Epithelial cell of alveolus of lung (primary cell): ENCODE data around the genes SH3BGRL3 and DHDDS.

DNA sequence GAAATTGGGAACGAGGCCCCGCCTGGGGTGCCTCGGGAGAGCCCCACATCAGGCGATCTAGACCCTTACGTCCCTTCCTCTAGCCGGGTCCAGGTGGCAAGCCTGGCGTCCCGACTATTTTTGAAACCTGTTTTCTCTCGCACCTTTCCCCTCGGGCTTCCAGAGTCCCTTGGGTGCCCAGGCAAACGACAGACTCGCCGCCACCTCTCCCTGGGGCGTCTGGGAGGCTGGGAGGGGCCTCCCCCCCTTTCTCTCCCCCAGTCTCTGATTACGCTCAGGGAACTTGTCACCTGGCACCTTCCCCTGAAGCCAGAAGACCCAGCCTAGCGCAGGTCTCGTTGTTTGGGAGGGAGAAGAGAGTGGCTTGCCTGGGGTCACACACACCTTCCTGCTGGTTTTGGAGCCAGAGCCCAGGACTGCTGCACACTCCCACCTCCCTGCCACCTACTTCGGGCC, 974 bp downstream of the LDLRAP1 start:
- RAMPAGE, long total RNA, result no peak
- RRBS, result no CpG with 5 or more reads among the region's 18 CpGs

GRCh38 chr1:25567661-25568357, 24.4 kb downstream of the LDLRAP1 start:
- RAMPAGE, long total RNA, result no peak
- RRBS, result no CpG with 5 or more reads among the region's 15 CpGs

GRCh38 chr1:25620091-25620738, 3.6 kb downstream of the MAN1C1 start:
- RAMPAGE, long total RNA, result no peak
- RRBS, result no CpG with 5 or more reads among the region's 4 CpGs

DNA sequence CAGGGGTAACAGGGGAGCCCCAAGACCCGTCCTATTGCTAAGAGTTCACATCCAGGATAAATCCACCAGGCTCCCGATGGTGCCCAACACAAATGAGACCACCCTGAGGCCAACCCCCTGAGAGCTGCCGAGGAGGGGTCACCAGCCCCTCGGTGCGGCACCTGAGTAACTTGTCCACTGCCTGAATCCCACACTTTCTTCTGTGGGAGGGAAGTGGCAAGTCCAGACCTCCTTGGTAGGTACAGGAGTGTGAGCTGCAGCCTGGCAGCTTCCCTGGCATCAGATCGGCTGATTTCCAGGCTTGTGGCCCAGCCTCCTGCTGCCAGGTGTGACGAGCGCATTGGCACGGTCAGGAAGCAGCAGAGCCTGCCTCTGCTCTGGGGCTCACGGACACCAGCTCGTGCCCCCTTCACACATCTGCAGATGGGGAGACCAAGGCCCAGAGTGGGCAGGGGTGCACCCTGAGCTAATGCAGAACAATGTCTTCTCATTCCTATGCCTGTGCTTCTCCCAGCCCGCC, 33.3 kb upstream of the SELENON start:
- RAMPAGE, long total RNA, result no peak
- RRBS, result no CpG with 5 or more reads among the region's 12 CpGs

DNA sequence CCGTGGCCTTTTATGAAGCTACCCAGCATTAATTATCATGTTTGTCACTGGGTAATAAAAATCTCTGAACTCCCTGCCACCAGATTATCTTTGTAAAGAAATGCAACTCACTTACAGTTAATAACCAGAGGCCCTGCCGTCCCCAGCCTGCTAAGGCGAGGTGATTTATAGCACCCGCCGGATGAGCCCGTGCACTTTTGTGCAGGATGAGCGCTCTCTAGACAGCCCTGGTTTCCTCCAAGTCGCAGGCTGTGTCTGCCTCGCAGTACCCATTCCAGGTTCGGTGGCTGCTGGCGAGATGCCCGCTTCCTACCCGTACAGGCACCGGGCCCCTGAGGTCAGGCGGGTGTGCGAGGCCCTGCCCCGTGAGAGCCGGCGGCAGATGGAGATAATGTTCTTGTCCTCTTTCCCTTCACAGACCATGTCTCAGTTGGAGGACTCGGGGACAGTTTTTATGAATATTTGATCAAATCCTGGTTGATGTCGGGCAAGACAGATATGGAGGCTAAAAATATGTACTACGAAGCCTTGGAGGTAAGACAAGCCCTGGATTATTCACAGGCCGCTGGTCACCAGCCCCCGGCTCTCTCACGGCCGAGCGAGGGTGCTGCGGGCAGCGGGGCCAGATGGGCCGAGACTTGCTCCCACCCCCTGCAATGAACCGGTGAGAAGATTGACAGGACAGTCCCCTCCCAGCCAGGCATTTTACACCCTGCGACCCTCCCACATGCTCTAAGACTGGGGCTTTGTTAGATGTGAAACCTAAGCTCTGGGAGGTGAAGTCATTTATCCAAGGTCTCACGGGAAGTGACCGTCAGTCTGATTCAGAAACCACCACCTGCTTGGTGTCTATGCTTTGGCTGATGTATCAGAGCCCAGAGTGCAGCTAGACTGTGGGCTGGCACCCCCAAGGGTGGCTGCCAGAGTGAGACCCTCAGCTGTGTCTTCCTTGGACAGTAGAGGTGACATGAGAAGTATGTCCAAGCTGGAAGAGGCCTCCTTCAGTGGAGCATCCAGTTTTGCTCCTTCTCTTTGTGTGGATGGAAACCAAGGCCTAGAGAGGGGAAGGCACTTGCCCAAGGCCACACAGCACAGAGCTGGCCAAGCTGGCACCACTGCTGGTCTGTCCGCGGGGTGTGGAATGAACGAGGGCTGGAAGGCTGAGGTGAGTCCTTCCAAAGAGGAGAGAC, 28.4 kb upstream of the SELENON start:
- RAMPAGE, long total RNA, result no peak
- RRBS, result 52% methylated on average over 12 of the region's 37 CpGs

- RAMPAGE, long total RNA, result no peak
- RRBS, result 92% methylated on average over 6 of the region's 11 CpGs
Measured at GRCh38 chr1:25809552-25809925, 9.5 kb downstream of the SELENON start.

- RAMPAGE, long total RNA, result no peak
- RRBS, result no CpG with 5 or more reads among the region's 7 CpGs
Measured at GRCh38 chr1:25818346-25818991, 1.3 kb upstream of the MTFR1L start.

DNA sequence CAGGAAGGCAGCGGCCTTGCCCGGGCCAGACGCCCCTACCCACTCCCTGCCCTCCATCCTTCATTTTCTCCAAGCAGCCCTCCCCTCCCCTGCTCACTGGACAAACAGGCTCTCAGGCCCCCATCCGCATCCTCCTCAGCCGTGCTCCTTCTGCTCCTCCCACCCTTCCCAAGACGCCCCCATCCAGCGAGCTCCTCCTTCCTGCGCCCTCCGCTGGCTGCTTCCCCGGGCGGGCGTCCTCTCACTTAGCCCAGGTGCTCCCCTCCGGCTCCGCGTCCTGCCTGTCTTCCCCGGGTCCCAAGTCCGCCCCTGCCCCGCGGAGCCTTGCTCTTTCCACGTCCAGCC, 478 bp downstream of the PAQR7 start:
- RAMPAGE, long total RNA, result no peak
- RRBS, result 2% methylated on average over 2 of the region's 20 CpGs

DNA sequence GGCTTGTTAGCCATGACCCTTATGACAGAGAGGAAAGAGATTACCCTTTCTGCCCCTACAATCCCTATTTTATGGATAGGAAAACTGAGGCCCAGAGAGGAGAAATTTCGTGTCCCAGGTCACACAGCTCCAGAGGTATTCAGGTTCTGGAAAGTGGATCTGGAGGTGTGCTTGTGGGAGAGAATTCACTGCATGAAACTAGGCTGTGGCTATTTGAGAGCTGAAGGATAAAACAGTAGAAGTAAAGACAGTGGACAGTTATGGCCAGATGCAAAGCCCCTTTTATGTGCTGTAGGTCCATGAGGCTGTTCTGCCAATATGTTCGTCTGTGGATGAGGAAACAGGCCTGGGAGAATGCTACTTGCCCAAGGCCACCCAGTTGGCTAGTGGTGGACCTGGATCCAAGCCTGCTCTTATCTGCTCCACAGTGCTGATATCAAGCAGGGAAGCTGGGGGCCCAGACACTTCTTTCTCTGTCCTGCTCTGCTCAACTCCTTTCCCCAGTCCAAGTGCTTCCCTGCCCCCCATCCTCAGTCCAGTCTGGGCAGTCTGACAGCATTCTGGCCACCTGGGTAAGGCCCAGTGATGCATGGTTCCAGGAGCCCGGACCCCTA, 4.0 kb upstream of the PAQR7 start:
- RAMPAGE, long total RNA, result no peak
- RRBS, result no CpG with 5 or more reads among the region's 3 CpGs

GRCh38 chr1:25998246-25998725, 423 bp upstream of the PAFAH2 start:
- RAMPAGE, long total RNA, result no peak
- RRBS, result no CpG with 5 or more reads among the region's 22 CpGs

DNA sequence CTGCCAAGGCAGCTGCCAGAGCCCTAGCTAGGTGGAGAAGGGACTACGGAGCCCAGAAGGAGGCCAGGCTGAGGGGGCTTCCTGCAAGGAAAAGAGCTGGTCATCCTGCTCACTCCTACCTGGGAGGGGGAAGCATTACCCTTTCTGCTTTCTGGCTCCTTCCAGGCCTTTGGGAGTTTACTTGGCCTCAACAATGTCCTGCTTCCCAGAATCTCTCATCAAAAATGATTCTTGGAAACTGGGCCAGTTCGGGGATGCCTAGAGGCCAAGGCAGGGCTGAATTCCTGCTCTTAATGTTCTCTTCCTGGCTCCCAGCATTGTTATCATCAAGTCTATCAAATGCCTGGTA, 7.5 kb upstream of the PAFAH2 start:
- RAMPAGE, long total RNA, result no peak
- RRBS, result no CpG with 5 or more reads among the region's 2 CpGs

DNA sequence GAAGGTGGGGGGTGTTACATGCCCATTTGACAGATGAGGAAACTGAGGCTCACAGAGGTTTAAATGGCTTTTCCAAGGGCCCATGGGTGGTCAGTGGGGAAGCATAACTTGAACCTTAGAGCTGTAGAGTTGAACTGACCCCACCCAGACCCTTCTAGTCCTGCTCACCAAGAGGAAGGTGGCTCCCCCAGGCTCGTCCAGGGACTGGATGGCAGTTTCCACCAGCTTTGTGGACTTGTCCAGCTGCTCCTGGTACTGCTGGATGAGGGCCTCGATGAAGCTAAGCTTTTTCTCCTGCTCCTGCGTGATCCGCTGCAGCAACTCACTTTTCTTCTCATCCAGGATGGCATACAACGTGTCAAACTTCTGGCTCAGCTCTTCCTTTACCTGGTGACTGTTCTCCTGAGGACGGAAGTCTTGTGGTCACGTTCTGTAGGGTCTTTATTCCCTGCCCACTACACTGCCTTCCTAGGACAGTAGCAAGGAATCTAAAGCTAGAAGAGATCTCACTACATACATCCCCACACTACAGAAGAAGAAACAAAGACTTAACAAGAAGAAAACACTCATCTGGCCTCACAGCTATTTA, 9.1 kb downstream of the TRIM63 start:
- RAMPAGE, long total RNA, result no peak
- RRBS, result no CpG with 5 or more reads among the region's 7 CpGs

- RAMPAGE, long total RNA, result no peak
- RRBS, result no CpG with 5 or more reads among the region's 8 CpGs
Measured at GRCh38 chr1:26066865-26067491, 452 bp downstream of the TRIM63 start.

GRCh38 chr1:26110648-26111475, 762 bp upstream of the PDIK1L start:
- RAMPAGE, long total RNA, result no peak
- RRBS, result 0% methylated on average over 10 of the region's 83 CpGs

GRCh38 chr1:26114066-26114917, 2.7 kb downstream of the PDIK1L start:
- RAMPAGE, long total RNA, result no peak
- RRBS, result no CpG with 5 or more reads among the region's 12 CpGs

DNA sequence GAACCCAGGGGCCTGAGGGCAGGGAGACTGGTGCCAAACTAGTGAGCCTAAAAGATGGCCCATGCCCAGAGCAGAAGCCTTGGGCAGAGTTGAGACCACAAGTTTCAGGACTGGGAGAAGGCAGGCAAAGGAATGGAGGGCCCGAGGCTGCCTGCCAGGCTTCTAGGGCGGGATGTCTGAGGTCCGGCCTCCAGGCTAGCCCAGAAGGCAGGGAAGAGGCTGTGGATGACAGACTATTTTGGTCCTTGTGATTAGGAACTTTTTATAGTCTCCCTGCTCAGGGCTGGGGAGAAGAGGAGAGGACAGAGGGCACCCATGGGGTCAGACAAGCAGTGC, 252 bp downstream of the FAM110D start:
- RAMPAGE, long total RNA, result no peak
- RRBS, result no CpG with 5 or more reads among the region's 3 CpGs

- RAMPAGE, long total RNA, result start-site peak on the plus strand at chr1:26280041-26280150, 1,941 and 18,421 reads in 2 replicates
- RRBS, result 1% methylated on average over 21 of the region's 67 CpGs
Measured at GRCh38 chr1:26279902-26280504, at the start of gene SH3BGRL3. TSS of gene SH3BGRL3 (plus strand) at chr1:26280086.

- RAMPAGE, long total RNA, result no peak
- RRBS, result no CpG with 5 or more reads among the region's 4 CpGs
Measured at GRCh38 chr1:26282962-26283348, 3.1 kb downstream of the SH3BGRL3 start.

GRCh38 chr1:26351506-26352385, 2.2 kb downstream of the CRYBG2 start:
- RAMPAGE, long total RNA, result no peak
- RRBS, result no CpG with 5 or more reads among the region's 14 CpGs

DNA sequence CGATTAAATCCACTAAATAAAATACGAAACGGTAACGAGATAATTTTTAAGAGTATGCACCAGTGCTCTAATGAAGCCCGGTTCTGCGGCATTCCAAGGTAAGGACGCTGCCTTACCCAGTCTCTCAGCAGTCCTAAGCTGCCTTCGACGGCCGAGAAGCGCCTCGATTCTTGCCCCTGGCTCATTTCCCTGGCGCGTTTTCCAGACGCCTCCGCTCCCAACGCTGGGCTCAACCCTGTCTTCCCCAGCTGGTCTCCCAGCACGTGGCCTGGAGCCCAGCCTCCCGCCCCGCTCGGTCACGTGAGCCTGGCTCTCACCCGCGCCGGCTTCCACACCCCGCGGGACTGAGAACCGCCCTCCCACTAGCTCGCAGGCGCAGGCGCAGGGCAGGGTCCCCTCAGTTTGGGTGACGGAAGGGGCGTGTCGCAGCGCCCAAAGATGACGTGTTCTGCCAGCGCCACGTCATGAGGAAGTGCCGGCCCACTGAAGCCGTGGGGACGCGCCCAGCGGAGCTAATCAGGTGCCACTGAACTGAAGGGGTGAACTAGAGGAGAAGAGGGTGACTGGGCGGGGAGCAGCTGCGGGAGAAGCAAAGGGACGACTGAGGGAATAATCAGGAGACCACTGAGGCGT, at the start of gene DHDDS:
Gene DHDDS, plus strand, starts transcription at position 465 of the 633 bp plus-strand sequence.
- RAMPAGE, long total RNA, result no peak
- RRBS, result no CpG with 5 or more reads among the region's 47 CpGs